ENCODE measurements around the genes IFIT5 and PANK1.

DNA sequence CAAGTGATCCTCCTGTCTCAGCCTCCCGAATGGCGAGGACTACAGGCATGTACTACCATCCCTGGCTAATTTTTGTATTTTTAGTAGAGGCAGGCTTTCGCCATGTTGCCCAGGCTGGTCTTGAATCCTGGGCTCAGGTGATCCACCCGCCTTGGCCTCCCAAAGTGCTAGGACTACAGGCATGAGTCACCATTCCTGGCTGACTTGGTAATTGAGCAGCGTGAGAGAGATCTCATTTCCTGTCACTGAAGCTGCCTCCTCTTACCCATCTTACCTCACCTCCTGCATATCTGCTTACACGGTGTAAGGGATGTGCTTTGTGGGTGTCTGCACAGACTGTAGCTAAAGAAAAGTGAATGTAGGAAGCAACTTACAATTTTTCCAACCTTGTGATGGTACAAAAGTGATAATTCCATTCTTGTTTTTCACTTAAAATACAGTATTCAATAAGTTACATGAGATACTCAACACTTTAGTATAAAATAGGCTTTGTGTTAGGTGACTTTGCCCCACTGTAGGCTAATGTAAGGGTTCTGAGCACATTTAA lies 9.8 kb downstream of the IFIT3 start:
- PRO-cap = no peak
- CAGE, long polyA plus RNA = no peak

DNA sequence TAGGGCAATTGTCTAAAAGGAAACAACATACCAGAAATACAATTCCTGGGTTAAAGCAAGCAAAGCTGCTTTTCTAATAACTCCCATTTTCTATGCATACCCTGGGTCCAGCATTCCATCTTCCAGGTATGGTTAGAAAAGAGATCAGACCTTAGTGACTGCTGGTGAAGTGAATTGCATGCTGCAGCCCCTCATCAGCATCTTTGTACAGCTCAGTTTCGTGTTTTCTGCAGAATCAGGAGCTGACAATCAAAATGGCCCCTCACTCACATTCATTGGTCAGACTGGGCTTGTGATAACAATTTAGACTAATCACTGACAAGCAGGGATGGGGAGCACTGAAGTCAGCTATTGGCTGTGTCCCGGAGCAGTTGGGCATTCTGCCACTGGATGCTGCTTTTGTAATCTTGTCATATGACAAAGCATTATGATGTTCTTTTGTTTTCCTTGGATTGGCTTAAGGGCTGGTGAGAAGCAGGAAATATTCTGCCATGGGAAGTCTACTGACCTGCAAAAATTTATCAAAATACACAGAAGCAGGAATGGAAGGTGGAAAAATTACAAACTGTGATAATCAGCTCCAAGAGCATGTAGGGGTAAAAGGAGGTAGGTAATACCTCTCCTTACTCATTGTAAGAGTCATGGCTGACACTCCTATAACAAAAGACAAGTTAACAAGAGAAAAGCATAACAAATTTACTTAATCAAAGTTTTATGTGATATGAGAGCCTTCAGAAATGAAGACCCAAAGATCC lies 14.8 kb downstream of the IFIT3 start:
- PRO-cap = no peak
- CAGE, long polyA plus RNA = no peak

GRCh38 chr10:89413904-89414924 lies at the start of gene IFIT5:
Gene IFIT5, plus strand, starts transcription at chr10:89414568.
- PRO-cap = bidirectional peak, plus-strand start at chr10:89414568, minus-strand start at chr10:89414493; bidirectional peak, plus-strand start at chr10:89414747, minus-strand start at chr10:89414675
- CAGE, long polyA plus RNA = no peak

- PRO-cap = no peak
- CAGE, long polyA plus RNA = no peak
Measured at GRCh38 chr10:89475261-89476125, 59.9 kb downstream of the SLC16A12 start.

- PRO-cap = no peak
- CAGE, long polyA plus RNA = no peak
Measured at GRCh38 chr10:89478474-89479166, 56.8 kb downstream of the SLC16A12 start.

DNA sequence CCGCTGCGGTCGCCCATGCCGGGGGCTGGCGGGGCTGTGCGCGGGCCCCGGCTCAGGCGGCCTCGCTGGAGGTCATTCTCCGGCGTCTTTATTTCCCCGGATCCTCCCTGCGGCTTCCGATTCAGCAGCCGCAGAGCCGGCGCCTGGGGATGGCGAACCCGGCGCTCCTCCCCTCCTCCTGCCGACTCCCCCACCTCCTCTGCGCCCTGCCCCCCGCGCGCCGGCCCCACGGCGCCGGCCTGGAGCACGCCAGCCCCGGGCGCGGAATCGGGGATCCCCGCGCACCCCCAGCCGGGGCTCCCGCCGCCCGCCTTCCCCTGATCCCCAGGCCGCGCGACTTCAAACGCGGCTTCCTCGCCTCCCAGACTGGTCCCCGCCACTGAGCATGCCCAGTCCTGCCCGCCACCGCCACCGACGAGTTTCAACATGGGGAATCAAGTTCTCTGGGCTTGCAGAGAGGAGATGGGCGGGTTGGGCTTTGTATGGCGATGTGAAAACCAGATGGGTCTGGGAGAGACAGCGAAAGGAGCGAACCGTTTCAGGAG lies at the start of gene PANK1:
TSS of gene PANK1 (minus strand) at position 368 of the 545 bp plus-strand sequence.
- PRO-cap = no peak
- CAGE, long polyA plus RNA = no peak

GRCh38 chr10:89699403-89699790 lies 2.0 kb upstream of the KIF20B start:
- PRO-cap = no peak
- CAGE, long polyA plus RNA = no peak

GRCh38 chr10:89702037-89702455 lies 656 bp downstream of the KIF20B start:
- PRO-cap = bidirectional peak, plus-strand start at chr10:89702247, minus-strand start at chr10:89702248; unidirectional peak, minus-strand start at chr10:89702377
- CAGE, long polyA plus RNA = no peak

GRCh38 chr10:90250507-90251027 lies 549.2 kb downstream of the KIF20B start:
- PRO-cap = no peak
- CAGE, long polyA plus RNA = no peak

DNA sequence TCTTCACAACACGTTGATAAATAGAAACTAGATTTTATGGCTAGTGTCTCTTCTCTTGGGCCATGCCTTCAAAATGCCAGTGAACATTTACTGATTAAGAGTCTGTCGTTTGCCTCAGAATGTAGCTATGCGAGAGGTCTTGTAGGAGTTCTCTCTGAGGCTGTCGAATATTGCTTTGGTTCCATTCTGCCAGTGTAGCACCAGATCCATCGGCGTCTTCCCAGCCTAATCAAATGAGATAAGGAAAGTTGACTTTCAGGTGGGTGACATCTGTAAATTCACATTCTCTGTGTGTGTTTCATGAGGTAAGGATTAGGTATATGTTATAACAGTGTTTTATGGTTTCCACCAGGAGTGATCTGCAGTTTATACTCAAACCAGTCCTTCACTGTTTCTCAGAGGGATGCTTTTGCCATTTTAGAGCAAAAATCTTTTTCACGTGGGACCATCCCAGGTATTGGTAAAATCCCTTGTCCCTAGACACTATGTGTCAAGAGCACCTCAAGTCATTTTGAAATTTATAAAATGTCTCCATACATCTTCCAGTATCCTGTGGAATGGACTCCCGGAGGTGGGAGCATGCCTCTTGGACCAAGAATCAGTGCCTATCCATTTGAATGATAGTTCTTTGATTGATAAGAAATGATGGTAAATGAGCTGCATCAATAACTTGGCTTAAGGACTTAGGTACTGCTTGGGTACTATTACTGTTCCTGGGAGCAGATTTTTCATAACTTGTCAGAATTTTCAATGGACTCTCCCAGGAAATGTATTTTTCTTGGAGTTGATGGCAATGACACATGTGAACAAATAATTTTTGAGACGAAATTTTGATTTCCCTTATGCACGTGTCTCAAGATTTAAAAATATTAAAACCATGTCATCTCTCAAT lies 7.9 kb downstream of the ANKRD1 start:
- PRO-cap = no peak
- CAGE, long polyA plus RNA = no peak

DNA sequence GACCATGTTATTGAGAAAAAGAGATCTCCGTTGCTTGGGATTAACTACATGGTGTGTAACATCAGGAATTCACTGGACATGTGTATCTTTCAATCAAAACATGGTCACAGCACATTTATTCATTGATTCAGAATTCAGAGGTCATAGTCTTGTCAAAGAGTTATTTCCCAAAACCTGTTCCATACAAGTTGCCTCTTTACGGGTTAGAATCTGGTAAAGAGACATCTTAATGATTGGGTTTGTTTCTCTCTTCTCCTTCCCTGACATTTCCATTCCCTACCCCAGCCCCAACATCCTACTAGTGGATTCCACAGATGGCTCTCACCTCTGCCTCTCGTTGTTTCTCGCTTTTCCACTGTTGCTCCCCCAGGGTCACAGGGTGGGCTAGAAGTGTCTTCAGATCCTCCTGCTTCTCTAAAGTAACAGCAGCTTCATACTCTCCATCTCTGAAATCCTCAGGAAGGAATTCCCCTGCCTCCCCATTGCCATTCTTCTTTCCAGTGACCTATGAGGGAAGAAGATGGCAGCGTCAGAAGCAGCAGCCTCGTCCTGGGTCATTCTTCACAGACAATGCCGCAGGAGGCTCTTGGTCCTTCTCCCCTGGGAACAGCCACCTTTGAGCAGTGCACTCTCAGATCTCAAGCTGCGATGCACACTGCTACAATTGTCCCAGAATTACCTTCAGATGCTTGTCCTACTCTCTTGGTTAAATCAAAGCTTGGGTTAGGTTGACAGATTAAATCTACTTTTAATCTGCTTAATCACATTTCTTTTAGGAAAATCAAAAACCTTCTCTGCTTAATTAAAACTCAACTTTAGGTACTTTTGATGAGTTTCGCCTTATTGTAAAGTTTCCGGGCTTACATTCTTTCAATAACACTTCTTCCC lies 799 bp downstream of the ANKRD1 start:
- PRO-cap = no peak
- CAGE, long polyA plus RNA = no peak

GRCh38 chr10:91162535-91163207 lies 57.8 kb upstream of the PCGF5 start:
- PRO-cap = bidirectional peak, plus-strand start at chr10:91163073, minus-strand start at chr10:91162904
- CAGE, long polyA plus RNA = no peak

DNA sequence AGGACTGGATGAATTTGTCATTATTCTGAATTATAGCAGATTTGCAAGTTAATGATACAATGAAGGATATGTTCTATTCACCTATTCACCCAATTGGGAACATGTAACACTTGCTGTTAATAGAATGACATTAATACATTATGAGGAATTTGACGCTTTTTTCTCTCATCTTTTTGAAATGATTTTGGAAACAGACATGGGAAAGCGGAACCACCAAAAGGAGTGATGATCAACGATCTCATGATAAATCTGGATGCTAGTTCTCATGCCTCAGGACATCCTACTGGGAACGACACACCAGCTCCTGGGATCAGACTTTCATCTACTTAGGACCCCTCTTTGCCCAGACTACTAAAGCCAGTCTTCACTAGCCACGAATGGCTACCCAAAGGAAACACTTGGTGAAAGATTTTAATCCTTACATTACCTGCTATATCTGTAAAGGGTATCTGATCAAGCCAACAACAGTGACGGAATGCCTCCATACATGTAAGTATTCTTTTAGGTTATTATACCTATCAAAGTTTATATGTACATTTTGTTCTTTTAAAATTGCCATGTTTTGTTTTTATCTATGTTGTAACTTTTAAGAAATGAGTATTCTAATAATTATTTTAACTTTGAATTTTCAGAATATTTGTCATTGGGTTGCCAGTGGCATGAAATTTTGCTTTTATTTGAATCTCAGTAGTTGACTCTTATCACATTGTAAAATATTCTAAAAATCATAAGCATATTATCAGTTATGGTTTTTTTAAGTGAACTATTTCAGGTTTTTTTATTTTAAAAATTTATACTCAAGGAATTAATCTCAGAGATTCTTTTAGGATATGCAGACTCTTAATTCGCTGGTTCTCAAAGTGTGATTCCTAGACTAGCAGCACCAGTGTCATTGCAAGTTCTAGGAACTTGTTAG lies 2.3 kb downstream of the PCGF5 start:
- PRO-cap = no peak
- CAGE, long polyA plus RNA = no peak

GRCh38 chr10:91411135-91411483 lies 965 bp downstream of the HECTD2 start:
- PRO-cap = no peak
- CAGE, long polyA plus RNA = no peak

DNA sequence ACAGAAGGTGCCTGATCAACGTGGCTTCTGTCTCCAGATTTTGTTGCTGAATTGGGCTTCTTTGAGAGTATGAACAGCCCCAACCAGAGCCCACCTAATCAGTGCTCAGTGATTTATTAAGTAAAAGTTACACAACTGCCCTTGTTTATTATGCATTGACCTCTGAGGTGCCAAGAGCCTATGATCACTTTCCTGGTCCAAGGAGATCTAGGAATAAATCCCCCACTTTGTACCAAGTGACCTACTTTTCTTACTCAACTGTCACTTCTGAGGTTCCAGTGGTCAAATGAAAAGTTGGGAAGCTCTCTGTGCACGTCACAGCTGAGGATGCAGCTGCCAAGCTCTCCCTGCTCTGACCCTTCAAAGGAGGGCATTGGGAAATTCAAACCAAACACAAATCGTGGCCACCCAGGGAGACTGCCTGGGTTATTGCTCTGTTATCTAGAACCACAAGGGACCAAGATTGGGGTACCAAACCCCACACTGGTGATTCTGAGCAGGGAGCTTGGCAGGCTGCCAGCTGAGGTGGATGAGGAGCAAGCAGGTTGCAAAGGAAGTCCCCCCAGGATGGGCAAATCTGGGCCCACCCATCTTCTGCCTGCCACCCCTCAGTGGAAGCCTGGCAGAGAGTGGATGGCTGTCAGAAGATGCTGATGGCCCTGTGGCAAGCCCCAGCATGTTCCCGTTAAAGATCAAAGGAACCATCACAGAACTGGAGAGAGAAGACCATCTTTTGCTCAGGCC lies 106.9 kb downstream of the PPP1R3C start:
- PRO-cap = no peak
- CAGE, long polyA plus RNA = no peak

DNA sequence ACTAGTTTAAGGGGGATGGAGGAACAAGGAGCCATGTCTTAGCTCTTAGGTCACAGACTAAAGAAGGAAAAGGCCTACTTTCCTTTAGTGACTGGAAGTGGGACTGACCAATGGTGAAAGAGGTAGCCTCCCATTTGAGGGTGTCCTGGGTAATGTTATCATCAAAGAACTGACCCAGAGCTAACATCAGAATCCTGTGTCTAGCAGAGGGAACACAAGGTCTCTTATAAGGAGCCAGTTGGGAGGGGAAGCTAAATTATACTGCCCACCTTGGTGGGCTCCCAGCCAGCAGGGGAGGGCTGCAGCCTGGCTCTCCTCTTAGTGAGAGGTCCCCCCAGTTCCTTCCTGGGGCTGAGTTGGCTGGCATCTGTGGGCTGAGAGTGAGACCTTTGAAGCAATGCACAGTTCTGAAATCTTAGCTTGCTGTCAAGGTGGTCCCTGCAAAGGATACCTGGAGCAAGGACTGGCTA lies 67.4 kb downstream of the PPP1R3C start:
- PRO-cap = no peak
- CAGE, long polyA plus RNA = no peak

DNA sequence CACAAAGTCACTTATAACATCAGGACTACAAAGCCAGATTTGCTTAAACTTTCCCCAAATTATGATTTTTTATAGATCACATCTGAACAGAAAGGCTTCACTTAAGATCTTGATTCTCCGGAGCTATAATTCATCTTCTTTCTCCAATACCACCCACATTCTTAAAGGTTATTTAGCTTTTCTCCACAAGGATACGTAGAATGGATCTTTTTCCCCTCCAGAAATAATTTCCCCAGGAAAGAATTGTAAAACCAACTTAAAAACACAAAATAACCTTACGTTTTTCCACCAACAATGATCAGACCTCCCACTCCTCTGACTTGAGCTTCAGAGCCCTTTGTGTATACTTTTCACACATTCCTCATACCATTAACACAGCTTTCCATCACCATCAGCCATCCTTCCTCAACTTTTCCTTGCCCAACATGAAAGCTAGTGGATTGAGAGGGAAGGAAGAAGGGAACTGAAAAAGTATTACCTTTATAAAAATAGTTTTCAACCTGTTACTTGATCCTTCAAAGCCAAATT lies 3.6 kb downstream of the PPP1R3C start:
- PRO-cap = no peak
- CAGE, long polyA plus RNA = no peak

DNA sequence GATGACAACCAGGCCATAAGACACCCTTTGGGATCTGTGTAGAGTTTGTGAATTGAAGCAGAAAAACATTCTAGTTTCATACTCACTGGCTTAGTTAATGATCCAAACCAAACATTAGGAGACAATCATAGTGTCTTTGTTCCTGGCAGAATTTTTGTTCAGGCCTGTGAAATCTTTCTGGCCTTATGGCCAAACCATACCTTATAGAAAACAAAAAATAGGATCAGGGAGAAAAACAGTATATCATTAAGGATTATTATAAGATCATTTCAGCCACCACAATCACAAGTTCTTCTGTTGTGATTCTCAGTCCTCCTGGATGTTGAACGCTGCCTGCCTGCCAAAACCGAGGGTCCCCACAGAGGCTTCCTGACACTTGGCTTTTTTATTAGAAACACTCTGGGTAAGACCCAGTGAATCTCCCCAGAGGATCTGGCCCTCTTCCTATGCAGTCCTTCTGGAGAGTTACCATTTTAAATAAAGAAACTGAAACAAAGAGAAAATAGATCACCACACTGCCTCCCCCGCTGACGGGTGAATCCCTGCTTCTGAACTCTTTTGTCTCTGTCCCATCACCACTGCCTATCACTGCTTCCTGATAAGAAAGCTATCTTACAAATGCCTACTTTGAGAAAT lies 79.3 kb upstream of the PPP1R3C start:
- PRO-cap = no peak
- CAGE, long polyA plus RNA = no peak

- PRO-cap = no peak
- CAGE, long polyA plus RNA = no peak
Measured at GRCh38 chr10:91887743-91888155, 21.5 kb downstream of the FGFBP3 start.

DNA sequence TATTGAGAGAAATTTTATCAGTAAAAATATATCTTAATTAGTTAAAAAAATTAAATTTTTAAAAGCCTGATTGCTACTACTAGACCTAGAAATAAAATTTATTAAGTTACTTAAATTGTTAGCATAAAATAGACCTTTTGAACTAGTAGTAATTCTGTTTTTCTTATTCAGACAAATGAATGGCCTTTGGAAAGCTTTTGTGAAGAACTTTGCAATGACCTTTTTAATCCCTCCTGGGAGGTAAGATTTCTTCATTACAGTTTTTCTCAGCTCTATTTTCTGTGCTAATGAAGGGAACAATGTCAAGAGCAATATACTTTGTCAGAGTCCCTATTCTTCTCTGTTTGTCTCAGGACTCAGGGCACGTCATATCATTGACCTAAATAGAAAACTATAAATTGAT lies 33.5 kb downstream of the BTAF1 start:
- PRO-cap = no peak
- CAGE, long polyA plus RNA = no peak